Mucosa of descending colon (tissue), 1 donor: ENCODE measurements around the genes RPL37, C7, MROH2B, C6 and PLCXD3.

- PRO-cap, result no peak
Measured at GRCh38 chr5:40388188-40388689, 291.5 kb upstream of the PTGER4 start.

GRCh38 chr5:40441490-40442292, 238.0 kb upstream of the PTGER4 start:
- PRO-cap, result no peak

DNA sequence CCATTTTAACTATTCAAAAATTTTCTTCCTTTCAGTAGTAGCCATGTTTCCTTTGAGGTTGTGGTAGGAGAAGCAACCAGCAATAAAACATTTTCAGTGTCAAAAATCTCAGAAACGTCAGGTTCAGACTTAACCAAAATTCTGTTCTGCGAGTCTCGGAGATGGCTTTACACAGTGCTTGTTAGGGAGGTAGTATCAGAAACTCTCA, 8.3 kb downstream of the PTGER4 start:
- PRO-cap, result no peak

GRCh38 chr5:40696624-40697158, 17.0 kb downstream of the PTGER4 start:
- PRO-cap, result no peak

DNA sequence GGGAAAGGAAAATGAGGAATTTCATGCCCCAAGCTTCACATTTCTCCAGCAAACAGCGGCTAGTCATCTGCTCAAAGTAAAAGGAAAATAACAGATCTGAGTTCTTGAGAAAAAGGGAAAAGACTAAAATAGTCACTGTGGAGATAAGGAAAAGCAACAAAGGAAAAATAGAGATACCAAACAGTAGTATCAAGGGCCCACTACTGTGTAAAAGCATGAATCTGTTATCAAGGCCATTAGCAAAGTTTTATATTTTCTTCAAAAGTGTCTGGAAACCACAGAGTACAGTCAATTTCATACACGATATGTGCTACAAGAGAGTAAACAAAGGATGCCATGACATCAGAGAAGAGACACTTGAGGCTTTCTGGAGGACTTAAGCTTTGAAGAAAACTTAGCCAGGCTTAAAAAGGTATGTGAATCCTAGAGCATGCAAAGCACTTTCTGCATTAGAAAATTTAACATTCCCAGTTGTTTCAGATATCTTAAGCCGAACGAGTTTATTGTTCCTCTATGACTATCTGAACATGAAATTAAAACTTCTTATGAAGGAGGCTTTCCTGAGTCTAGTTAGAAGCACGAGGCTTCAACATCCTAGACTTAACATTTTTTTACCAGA, 1.3 kb downstream of the TTC33 start:
- PRO-cap, result no peak

- PRO-cap, result unidirectional peak, plus-strand start at chr5:40784509
Measured at GRCh38 chr5:40784185-40784664, 13.9 kb downstream of the PRKAA1 start.

DNA sequence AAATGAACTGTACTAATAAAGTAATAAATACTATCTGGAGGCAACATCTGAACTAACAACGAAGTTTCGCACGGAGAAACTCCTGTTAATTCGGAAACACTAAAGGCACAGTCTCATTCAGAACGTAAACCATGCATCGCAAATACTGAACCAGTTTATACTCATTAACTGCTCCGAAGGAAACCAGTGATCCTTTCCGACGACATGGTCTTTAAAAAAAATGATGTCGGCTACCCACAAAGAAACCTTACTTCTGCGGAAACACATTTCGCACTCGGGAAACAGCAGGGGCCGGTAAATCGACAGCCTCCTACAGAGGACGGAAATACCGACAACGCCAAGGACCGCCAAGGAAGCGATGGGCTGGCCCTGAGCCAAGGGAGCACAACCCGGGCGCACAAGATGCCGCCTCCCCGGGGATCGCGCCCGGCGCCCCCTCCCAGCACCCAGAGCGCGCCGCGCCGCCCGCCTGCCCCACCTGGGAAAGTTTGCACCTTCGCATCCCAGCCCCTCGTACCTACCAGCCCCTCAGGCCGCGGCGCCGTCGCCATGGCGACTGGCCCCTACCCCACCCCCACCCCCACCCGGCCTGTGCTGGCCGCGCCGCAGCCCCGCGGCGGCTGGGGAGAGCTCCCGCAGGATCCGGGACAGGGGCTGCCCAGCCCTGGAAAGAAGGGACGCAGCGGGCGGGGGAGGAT, 731 bp downstream of the PRKAA1 start:
- PRO-cap, result bidirectional peak, plus-strand start at position 650 of the sequence, minus-strand start at position 672 of the sequence

GRCh38 chr5:40833515-40834117, 1.4 kb downstream of the RPL37 start:
- PRO-cap, result no peak

DNA sequence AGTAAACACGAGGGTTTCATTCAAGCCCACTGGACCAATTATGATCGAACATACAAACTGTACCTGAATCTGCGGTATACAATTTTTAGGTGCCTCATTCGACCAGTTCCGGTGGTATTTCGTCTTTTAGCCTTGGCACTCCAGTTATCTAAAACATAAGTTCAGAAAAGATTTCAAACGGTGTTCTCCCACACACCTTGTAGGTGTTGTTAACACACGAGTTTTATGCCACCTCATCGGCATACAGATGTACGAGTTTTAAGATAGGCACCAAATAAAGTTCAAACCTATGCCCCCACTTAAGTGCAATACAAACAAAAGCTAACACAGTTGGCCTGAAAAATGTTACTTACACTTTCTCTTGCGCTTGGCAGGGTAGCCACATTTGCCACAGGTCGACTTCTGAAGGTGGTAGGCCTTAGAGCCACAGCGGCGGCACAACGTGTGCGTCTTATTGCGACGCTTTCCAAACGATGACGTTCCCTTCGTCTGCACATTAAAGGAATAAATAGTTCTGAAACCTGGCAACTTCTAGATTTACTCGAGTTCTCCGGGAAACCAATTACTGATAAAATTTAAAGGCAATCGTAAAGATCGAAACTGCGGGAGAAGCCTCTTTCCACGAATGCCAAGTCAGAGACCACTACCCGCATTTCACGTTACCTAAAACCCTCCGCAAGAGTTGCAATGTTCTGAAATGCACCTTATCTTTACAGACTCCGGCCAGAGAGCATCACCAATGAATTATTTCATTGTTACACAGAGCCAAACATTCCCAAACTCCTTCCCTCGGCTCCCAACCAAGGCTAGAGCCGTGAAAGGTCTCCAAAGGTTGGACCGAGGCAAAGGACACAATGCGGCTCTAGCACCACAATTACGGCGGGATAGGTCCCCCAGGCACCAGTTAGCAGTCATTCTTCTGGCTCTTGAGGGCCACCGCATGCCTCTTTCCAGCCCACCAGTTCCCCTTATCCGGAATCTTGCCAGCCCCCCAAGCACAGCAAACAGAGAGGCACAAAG, 594 bp downstream of the RPL37 start:
- PRO-cap, result no peak

DNA sequence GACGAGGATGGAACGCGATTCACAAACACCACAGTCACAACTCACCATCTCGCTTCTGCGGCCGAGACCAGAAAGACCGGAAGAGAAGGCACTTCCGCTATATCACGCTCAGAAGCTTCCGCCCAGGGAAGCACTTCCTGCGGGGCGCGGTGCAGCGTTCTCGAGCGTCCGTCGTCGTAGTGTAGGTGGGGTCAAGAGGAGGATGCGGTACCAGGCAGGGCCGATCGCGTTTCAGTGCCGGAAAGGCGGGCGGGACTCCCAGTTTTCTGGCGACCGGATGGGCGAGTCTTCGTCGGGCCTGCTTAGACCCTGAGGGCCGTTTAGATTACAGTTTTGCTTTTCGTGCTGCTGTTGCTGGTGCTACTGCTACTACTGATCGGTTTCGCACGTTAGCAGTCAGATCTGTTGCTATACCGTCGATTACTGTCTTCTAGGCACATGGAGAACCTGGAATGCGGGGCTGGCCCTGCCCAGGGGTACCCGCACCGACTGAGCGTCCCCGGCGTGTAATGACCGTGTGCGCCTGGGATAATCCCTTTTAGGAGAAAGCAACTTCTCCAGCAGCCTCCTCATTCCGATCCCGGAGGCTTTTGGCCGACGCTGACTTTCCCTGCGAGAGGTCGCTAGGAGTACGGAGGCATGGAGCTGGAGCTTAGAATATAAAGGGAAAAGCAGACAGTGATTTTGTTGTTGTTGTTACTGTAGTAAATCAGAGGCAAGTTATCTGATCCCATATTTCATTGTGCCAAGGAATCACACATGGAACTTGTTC, at the start of gene RPL37:
Gene RPL37 (minus strand): TSS at position 85 of the 772 bp plus-strand sequence.
- PRO-cap, result bidirectional peak, plus-strand start at position 261 of the sequence, minus-strand start at position 75 of the sequence

DNA sequence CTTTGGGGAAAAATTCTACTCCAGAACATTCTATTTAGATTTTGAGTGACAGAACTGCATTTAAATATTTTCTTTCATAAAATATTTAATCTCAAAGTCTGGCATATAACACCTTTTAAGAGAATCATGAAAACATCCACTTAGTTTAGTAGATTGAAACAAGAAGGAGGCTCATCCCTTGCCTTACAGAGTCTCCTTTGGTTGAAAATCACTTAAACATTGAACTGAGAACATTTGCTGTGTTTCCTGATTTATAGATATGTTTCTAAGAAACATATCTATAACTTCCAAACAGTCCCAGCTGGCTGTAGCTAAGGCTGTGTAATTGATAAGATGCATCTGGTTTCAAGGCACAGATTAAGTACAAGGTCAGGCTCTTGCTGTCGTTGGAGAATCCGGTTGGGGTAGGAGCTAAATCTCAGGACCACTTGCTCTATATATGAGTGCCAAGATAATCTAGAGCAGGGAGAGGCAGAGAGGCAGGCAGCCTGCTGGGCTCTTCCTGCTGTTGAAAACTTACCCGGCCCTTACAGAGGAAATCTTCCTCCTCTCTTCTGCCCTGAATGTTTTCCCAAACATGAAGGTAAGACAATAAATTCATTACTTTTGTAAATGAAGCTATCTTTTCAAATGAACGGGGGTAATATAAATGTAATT, at the start of gene C7:
Gene C7 (plus strand): TSS at position 464 of the 657 bp plus-strand sequence.
- PRO-cap, result unidirectional peak, plus-strand start at position 464 of the sequence

DNA sequence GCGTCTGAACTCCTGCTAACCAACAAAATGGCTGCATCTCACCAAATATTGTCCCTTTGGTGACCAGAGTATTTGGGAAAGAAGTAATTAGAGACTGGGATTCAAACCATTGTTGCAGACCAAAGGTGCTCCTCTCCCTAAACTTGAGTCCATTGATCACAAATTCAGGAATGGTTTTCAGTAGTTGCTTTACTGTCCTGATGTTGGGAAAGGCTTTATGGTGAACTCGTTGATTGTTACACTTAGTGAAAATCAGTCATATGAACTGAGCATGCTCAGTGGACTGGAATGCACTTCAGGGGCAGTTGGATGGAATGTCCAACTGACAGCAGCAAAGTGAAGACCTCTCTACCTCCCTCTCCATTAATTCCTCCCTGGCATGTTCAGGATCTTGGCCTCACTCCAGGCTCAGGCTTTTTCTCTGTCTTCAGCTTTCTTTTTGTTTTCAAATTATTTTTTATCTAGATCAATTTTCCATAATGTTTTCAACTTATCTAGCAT, at the start of gene MROH2B:
Gene MROH2B (minus strand): TSS at position 267 of the 501 bp plus-strand sequence.
- PRO-cap, result no peak

GRCh38 chr5:41212839-41213306, 459 bp downstream of the C6 start:
- PRO-cap, result no peak

DNA sequence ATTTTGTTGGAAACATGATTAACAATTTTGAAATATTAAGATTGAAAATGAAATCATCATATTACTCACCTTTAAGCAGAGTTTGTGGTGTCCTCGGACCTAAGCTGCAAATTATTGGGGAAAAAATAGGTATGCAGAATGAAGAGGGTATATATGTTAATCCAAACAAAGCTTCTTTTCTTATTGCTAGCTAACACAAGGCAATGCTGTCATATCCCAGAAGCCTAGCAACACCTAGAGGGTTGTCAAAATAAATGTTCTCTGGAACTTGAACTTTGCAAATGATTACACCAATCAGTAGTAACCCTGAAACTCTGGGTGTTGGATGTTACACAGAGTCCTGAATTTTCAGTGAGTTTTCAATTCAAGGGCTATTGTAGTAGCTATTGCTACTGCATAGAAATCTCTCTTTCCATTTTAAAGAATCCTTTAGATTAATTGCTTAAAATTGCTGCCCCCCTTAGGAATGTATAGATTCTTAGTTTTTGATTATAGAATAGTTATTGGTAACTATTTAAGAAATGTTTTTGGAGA, at the start of gene C6:
Gene C6 (minus strand): TSS at position 226 of the 534 bp plus-strand sequence.
- PRO-cap, result no peak

DNA sequence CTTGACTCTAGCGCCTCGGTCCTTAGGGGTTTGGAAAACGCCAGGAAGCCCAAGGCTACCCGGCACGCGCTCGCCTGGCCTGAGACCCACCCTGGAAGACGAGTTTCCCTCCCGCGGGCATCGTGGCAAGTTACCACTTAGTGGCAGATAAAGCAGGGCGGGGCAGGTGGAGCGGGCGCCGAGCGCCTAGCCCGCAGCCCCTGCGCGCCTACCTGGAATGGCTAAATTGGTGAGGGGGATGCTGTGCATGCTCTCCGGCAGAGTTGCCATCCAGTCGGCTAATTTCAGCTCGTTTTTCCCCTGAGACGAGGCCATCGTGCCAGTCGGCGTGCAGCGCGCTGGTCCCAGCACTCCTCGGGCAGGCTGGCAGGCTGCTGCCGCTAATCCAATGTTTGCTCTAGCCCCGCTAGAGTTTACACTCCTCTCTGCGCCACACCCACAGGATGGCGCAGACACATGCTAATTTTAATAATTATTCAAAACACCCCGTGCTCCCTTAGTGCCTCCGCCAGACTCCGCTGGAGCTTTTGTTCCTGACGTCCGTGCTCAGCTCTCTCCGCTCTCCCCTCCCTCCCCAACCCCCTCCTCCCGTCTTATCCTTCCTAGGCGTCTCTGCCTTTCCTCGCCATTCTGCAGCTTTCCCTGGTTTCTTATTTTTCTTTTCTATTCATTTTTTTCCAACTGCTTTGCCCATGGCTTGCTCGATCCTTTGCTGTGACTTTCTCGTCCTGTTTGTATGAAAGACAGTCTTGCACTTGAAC, at the start of gene PLCXD3:
Gene PLCXD3 (minus strand): TSS at position 390 of the 761 bp plus-strand sequence.
- PRO-cap, result no peak

- PRO-cap, result no peak
Measured at GRCh38 chr5:41869081-41869541, 1.1 kb downstream of the OXCT1 start.

DNA sequence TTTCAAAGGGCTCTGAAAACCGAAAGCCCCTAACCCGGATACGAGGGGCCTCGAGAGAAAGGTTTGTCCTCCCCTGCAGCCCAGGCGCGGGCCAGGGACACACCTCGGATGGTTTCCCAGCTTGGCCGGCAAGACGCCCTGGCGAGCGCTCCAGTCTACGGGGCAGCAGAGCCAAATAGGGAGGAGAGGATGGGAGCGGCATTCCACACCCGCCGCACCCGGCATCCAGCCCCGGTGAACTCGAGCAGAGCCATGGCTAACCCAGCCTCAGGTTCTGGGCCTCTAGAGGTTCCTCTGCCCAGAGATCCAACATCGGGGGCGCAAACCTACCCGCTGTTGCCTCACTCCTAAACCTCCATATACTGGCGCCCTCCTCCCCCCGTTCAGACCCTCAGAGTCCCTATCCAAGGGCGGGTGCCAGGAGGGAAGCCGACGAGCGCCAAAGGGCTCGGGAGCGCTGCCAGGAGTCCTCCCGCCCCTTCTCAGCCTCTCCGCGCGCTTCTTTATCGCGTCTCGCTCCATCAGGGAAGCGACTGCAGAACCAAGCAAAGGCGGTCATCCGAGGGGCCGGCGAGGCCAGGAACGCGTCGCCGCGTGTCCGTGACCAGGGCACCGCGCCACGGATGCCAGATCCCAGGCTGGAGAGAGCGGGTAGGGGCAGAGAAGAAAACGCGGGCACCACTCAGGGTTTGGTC, 536 bp downstream of the OXCT1 start:
- PRO-cap, result no peak

DNA sequence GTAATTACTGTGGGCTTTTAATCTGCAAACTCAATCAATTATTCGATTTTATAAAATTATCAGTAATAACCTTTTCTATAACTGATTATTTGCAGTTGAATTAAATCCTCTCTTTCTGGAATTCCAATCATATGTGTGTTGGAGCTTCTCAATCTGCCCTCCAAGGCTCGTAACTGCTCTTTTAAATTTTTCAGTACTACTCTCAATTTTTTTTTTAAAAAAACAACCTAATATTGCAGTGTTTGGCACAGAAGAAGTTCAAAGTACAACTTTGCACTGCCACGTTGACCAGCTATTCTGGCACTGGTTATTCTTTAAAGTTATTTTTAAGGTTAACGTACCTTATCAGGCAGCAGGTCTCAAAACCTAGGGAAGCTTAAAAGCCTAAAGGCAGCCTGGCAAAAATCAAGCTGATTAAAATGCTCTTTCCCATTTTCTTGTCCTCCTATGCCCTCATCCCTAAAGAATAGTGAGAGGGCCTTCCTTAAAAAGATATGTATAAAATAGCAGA, 120.5 kb downstream of the GHR start:
- PRO-cap, result no peak

- PRO-cap, result no peak
Measured at GRCh38 chr5:42551785-42552361, 128.6 kb downstream of the GHR start.

- PRO-cap, result no peak
Measured at GRCh38 chr5:42555745-42556409, 132.6 kb downstream of the GHR start.